ENCODE measurements around a stretch of chr17.

- RRBS, 2 experiments, result no CpG with 5 or more reads among the region's 13 CpGs
Observed at GRCh38 chr17:145544-146363, 8.4 kb downstream of the SCGB1C2 start.

GRCh38 chr17:205100-205555, 23.7 kb upstream of the DOC2B start:
- RRBS, 2 experiments, result no CpG with 5 or more reads among the region's 12 CpGs

DNA sequence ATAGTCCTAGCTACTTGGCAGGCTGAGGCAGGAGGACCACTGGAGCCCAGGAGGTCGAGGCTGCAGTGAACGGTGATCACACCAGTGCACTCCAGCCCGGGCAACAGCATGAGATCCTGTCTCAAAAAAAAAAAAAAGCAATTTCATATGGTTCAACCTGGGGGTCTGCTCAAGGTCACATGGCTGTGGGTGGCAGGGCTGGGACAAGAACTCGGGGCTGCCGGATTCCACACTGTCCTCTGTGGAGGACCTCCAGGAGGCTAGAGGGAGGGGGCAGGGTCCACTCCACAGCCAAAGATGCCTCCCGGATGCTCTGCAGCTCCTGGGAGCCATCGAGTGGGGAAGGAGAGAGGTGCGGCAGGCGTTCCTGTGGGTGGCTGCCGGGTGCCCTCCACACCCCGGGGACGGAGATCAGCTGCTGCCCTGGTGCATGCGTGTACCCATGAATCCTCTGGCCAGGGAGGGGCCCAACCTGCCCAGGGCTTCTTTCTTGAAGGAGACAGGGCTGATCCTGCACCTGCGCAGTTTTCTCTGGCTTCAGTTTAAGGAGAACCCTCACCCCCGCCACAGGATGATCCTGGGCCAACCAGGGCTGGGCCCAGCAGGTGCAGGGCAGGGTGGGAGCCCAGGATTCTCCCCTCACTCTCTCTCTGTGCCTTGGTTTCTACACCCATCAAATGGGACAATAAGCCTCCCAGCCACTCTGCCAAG, 33.4 kb upstream of the DOC2B start:
- RRBS, 2 experiments, result 93 to 95% methylated on average over 6 of the region's 15 CpGs

DNA sequence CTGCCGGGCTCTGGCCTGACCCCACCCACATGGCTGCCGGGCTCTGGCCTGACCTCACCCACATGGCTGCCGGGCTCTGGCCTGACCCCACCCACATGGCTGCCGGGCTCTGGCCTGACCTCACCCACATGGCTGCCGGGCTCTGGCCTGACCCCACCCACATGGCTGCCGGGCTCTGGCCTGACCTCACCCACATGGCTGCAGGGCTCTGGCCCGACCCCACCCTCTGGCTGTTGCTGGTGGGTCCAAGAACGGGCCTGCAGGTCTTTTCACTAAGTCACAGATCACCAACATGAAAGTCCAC, 34.6 kb upstream of the DOC2B start:
- RRBS, 2 experiments, result no CpG with 5 or more reads among the region's 8 CpGs

DNA sequence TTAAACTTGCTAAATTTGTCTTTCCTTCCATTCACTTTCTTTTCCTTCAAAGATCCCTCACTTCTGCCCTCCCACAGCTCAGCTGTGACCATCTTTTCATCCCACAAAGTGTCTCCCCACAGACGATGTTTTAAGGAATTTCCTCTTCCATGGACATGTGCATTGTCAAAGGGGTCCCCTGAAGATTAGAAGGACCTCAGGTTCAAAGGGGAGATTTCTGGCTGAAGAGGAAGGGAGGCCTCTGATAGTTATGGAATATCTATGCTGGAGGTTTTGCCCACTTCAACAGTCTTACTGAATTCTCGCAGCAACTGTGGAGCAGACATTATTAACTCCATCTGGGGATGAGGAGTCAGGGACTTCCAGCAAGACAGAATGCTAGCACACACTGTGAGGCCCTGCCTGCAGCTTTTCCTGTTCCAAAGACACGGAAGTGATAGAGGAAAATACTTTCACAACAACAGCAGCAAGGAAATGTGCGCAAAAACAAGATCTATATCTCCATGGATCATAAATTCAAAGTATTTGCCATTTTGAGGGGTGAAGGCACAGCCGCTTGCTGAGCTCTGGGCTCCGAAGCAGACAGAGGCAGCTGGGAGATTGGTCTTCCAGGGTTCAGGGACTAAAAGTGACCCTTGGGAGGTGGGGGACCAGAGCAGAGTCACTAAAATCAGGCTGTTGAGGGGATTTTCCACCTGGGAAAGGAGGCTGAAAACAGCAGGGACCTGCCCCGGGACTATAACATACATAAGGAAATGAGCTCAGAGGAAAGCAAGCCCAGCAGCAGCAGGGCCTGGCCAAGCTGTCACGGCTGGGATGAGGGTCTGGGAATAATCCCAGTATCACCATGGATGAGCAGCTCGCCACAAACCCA, 72.8 kb downstream of the RPH3AL start:
- RRBS, 2 experiments, result no CpG with 5 or more reads among the region's 9 CpGs

- RRBS, 2 experiments, result no CpG with 5 or more reads among the region's 9 CpGs
Observed at GRCh38 chr17:310951-311319, 41.7 kb downstream of the RPH3AL start.

DNA sequence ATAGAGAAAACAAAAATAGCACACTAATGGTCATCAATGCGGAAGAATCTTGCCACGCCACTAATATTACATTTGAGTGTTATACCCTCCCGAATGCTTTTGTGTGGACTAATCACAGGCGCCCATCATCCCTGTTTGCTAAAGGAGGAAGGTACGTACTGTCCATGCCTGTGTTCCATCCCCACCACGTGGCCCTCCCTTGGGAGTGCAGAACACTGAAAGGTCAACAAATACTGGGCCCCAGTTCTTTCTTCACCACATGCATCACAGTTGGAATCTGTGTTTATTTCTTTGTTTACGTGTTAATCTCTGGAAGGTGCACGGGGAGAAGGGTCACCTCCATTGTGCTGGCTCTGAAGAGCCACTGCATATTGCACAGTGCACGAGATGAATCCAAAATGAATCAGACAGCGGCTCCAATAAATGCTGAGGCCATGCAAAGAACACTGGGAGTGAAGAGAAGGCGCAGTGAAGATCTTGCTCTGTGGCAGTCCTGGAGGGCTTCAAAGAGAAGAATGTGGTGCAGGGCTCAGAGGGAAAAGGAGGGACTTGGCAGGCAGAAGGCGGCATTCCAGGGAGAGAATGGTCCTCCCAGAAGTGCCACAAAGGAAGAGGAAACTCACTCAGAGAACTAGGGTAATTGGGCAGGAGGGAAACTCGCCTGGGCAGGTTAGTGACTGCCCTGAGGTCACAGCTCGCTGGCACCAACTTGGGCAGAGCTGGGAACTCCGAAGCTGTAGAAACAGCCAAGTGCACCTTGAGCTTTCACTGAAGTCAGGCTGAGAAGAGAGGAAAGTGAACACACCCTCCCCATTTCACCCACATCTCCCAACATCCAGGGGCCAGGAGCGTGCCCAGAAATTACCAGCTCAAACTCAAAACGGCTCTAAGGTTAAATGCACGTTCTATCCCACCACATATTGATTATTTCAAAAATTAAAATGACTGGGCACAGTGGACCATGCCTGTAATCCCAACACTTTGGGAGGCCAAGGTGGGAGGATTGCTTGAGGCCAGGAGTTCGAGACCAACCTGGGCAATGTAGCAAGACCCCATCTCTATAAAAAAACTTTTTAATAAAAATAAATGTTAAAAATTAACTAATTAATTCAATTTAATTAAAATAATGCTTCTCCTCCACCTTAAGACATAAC, 3.6 kb downstream of the RPH3AL start:
- RRBS, 2 experiments, result no CpG with 5 or more reads among the region's 19 CpGs

DNA sequence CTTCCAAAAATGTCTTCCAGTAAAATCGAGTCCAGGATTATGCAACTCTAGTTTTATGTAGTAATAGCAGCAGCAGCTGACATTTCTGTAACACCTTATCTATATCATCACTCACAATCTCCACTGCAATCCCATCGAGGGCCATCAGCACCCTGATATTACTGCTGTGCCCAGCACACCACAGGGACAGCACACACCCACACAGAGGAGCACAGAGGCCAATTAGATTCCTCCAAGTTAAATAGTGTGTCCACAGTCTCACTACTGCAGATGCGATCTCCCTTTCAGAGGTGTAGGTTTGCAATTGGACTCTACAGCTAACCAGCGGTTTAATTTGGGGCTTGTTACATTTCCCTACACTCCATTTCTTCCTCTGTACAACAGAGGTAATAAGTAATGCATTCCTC, 2.9 kb downstream of the RPH3AL start:
- RRBS, 2 experiments, result no CpG with 5 or more reads among the region's 4 CpGs

- RRBS, 2 experiments, result no CpG with 5 or more reads among the region's 10 CpGs
Observed at GRCh38 chr17:377383-377931, 24.9 kb upstream of the RPH3AL start.

- RRBS, 2 experiments, result 38 to 42% methylated on average over 7 of the region's 47 CpGs
Observed at GRCh38 chr17:385258-385717, 24.8 kb upstream of the C17orf97 start.

DNA sequence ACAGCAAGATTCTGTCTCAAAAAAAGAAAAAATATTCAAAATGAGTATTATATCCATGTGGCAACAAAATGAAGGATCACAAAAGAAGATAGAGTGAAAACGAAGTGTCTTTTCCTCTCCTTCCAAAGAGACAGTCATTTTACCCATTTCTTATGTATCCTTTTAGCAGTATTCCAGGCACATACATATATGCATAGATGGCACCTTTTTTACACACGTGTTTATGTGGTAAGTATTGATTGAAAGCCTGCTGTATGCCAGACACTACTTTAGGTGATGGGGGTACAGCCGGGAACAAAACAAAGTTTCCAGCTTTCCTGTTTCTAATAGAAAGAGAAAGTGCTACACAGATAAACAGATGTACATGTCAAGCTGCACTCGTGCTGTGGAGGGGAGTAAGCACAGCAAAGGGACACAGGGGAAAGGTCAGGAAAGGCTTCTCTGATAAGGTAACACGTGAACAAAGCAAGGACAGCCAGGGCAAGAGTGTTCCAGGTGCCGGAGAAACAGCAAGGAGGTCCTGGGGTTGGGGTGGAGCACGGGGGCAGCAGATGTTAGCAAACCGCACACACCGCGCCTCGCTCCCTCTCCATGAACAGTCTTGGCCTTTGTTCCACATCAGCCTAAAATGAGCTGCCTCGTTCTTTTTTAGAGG, 16.5 kb upstream of the C17orf97 start:
- RRBS, 2 experiments, result no CpG with 5 or more reads among the region's 12 CpGs

- RRBS, 2 experiments, result 96 to 97% methylated on average over 5 to 8 of the region's 48 CpGs
Observed at GRCh38 chr17:441872-443265, 32.2 kb downstream of the C17orf97 start.

DNA sequence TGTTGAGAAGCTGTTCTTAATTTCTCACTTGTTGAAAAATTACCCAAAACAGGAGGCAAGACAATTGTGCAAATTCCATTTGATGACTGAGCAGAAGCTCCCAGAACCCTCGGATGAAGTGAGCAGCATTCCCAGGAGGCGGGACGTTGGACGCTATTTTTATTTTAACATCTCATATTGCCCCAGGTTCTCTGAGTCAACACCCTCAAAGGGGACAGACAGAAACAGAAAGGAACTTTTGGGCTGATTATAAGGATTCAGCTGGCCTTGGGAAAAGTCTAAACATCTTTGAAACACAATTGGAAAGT, 101.2 kb downstream of the C17orf97 start:
- RRBS, 2 experiments, result no CpG with 5 or more reads among the region's 4 CpGs

- RRBS, 2 experiments, result 59 to 77% methylated on average over 2 of the region's 16 CpGs
Observed at GRCh38 chr17:535157-535868, 125.2 kb downstream of the C17orf97 start.

GRCh38 chr17:637400-638323, 77.0 kb downstream of the VPS53 start:
- RRBS, 2 experiments, result no CpG with 5 or more reads among the region's 5 CpGs

- RRBS, 2 experiments, result no CpG with 5 or more reads among the region's 20 CpGs
Observed at GRCh38 chr17:740057-740867, 7.9 kb downstream of the TLCD3A start.

DNA sequence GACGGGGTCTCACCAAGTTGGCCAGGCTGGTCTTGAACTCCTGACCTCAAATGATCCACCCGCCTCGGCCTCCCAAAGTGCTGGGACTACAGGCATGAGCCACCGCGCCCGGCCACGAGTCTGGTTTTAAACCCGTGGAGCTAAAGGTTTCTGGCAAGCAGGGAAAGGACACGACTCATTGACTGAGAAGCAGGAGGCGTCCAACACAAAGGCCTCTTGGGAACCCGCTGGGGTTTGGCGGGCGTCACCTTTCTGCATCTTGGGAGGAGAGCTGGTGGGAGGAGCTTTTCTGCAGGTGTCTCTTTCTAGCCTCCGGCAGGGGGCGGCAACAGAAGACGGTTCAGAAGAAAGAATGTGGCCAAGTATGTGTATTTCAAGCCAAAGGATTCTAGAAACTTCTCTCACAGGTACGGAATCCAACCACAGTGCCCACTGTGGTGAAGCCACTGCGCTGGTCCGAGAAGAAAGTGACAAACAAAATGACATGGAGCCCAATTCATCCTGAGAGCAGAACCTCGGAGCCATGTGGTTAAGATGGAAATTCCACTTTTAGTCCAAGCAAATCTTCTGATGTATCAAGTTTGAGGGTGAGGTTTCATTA, 97.4 kb downstream of the MRM3 start:
- RRBS, 2 experiments, result no CpG with 5 or more reads among the region's 20 CpGs

- RRBS, 2 experiments, result no CpG with 5 or more reads among the region's 21 CpGs
Observed at GRCh38 chr17:883013-883978, 96.3 kb downstream of the NXN start.

DNA sequence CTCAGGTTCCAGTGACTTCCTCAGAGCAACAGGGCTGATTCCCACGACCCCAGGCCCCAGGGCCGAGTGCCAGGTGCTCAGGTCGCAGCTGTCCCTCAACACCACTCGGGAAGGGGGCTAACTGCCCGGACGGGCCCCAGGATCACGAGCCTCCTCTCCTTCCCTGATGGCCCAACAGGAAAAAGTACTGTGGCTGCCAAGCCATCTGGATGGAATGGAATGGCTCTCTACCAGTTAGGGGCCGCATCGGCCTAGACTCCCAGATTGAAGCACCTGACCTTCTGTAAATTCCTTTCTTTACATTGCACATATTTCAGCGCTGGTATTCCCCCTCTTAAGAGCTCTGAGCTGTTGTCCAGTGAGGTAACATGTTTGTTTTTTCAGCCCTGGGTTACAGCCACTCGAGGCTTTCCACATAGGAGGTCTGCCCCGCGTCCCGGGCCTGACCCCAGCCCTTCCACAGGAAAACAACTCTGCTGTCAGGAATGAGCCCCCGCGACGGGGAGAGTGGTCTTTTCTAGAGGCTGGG, 24.9 kb downstream of the NXN start:
- RRBS, 2 experiments, result no CpG with 5 or more reads among the region's 17 CpGs

GRCh38 chr17:966675-967346, 12.8 kb downstream of the NXN start:
- RRBS, 2 experiments, result 100% methylated on average over 2 of the region's 10 CpGs; no CpG with 5 or more reads in 1 of the 2 experiments

Measured in LNCaP clone FGC (cell line).